Karpas-422 (cell line): Measurements from ENCODE around the genes ZNF599, FXYD1, SBSN and IGFLR1.

GRCh38 chr19:34678082-34678656 is 691 bp downstream of the ZNF302 start:
- PRO-cap: no peak
- RAMPAGE, long total RNA: no peak

GRCh38 chr19:34772644-34773547 is at the start of gene ZNF599:
Gene ZNF599, minus strand, starts transcription at chr19:34773215.
- PRO-cap: bidirectional peak, plus-strand start at chr19:34773316, minus-strand start at chr19:34773207
- RAMPAGE, long total RNA: no peak

DNA sequence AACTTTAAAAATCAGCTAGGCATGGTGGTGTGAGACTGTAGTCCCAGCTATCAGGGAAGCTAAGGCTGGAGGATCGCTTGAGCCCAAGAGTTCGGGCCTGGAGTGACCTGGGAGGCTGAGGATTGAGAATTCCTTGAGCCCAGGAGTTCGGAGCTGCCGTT is 3.8 kb downstream of the GRAMD1A start:
- PRO-cap: no peak
- RAMPAGE, long total RNA: no peak

- PRO-cap: no peak
- RAMPAGE, long total RNA: no peak
Measured at GRCh38 chr19:35124075-35125059, 8.7 kb downstream of the FXYD3 start.

GRCh38 chr19:35138725-35138889 is at the start of gene FXYD1:
Gene FXYD1, plus strand, starts transcription at chr19:35138824.
- PRO-cap: no peak
- RAMPAGE, long total RNA: no peak

DNA sequence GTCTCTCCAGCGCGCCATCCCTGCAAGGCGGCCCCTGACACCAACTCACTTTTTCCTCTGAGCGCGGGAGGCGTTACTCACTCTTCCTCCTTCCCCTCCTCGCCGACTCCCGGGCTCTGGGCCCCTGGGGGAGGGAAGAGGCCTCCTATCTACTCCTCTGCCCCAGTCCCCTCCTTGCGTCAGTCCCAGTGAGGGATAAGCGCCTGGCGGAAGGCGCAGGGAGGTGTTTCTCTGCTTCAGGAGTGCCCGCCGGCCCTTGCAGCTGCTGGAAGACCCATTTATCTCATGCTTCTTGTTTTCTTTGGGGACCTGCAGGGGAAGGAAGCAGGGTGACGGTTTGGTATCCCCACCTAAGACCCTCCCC is 480 bp downstream of the FXYD5 start:
- PRO-cap: no peak
- RAMPAGE, long total RNA: no peak

GRCh38 chr19:35155397-35156328 is 1.1 kb downstream of the FXYD5 start:
- PRO-cap: unidirectional peak, minus-strand start at chr19:35155749
- RAMPAGE, long total RNA: no peak

DNA sequence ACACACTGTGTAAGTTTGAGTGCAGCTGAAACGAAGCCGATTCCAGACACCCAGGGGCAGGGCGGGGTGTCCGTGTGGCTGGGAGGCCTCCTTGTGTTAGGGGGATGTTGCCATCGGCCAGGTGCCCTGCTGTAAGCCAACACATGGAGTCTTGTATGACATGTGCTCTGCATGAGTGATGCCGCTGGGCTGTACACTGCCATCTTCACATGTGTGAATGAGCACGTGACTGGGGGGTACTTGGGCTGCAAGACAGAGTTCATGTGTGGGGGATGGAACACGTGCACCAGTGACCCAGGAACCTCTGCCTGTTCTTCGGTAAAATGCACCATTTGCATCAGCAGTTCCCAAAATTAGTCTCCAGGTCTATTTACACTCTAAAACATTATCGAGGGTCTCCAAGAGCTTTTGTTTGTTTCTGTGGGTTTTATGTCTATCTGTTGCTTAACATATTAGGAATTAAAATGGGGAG is 8.9 kb upstream of the USF2 start:
- PRO-cap: no peak
- RAMPAGE, long total RNA: no peak

GRCh38 chr19:35273122-35273323 is 4.3 kb downstream of the USF2 start:
- PRO-cap: no peak
- RAMPAGE, long total RNA: no peak

DNA sequence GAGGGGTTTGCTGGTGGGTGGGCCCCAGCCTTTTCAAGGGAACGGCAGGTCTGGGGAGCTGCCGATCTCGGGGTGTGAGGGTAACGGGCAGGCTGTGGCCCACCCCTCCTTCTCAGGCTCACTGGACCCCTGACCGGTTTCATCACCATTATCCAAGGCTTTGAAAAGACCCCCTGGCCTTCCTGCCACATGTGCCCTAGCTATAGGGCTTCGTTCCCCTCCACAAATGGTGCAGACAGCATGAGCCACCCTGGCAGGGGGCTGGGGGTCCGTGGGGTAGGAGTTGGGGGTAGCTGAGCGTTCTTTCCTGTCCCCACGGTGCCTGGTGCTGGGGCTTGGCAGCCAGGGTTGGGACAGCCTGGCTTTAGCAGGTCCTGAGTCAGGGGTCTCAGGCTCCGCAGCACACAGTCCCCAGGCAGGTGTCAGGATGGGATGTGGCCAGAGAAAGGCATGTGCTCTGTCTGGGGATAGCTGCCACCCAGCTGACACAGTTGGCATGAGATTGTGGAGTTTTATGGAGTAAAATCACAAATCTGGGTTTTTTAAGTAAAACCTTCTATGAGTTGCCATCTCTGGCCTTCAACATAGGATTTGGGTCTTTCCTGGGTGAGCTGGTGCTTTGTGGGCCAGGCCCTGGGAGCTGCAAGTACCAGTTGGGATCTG is 4.7 kb upstream of the HAMP start:
- PRO-cap: no peak
- RAMPAGE, long total RNA: no peak

- PRO-cap: no peak
- RAMPAGE, long total RNA: no peak
Measured at GRCh38 chr19:35307737-35308426, 15.9 kb downstream of the MAG start.

GRCh38 chr19:35345865-35346500 is 1.7 kb upstream of the FFAR1 start:
- PRO-cap: no peak
- RAMPAGE, long total RNA: no peak

- PRO-cap: no peak
- RAMPAGE, long total RNA: no peak
Measured at GRCh38 chr19:35430257-35430855, 17.7 kb upstream of the FFAR2 start.

- PRO-cap: no peak
- RAMPAGE, long total RNA: no peak
Measured at GRCh38 chr19:35462403-35463142, 14.5 kb downstream of the FFAR2 start.

GRCh38 chr19:35528033-35528578 is at the start of gene SBSN:
Gene SBSN, minus strand, starts transcription at chr19:35528311.
- PRO-cap: no peak
- RAMPAGE, long total RNA: no peak

GRCh38 chr19:35644038-35644950 is 2.7 kb downstream of the ETV2 start:
- PRO-cap: unidirectional peak, minus-strand start at chr19:35644396
- RAMPAGE, long total RNA: no peak

DNA sequence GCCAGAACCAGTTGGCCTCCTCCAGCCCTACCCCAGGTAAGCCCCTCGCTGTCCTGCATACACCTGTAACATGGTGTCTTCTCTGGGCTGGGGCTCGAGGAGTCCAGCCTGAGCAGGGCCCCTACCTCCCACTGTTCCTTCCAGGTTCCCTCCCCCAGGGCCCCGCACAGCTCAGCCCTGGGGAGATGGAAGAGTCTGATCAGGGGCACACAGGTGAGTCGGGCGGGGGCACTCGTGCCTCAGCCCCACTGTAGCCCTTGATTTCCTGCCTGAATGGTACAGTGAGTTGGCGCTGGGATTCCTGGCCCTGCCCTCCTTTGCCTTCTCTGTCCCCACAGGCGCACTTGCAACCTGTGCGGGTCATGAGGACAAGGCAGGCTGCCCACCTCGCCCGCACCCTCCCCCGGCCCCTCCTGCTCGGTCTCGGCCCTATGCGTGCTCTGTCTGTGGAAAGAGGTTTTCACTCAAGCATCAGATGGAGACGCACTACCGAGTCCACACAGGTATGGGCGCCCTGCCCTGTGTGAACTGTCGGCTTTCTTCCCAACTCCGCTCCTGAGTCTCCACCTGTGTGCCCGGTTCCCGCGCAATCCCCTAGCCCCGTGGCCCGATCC is 1.9 kb upstream of the KMT2B start:
- PRO-cap: no peak
- RAMPAGE, long total RNA: no peak

- PRO-cap: bidirectional peak, plus-strand start at chr19:35742545, minus-strand start at chr19:35742449
- RAMPAGE, long total RNA: no peak
Measured at GRCh38 chr19:35741894-35742945, at the start of gene IGFLR1. Gene IGFLR1, minus strand, starts transcription at chr19:35742452.

DNA sequence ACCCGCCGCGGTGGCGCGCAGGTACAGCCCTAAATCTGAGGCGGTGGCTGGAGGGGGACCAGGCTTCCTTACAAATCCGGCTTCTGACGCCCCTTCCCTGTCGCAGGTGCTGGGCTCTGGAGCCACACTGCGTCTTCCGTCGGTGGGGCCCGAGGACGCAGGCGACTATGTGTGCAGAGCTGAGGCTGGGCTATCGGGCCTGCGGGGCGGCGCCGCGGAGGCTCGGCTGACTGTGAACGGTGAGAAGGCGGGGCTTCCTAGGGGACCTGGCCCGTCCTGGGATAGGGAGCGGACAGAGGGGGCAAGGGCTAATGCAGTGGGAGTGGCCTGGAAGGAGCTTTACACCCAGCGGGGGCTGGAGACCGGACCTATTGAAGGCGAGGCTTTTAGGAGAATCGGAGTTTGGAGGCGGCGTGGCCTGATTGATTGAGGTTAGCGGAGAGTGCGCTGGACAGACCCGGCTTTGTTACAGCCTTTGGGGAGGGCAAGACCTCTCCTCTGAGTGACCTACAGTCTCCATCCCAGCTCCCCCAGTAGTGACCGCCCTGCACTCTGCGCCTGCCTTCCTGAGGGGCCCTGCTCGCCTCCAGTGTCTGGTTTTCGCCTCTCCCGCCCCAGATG is 4.4 kb downstream of the KIRREL2 start:
- PRO-cap: no peak
- RAMPAGE, long total RNA: no peak

DNA sequence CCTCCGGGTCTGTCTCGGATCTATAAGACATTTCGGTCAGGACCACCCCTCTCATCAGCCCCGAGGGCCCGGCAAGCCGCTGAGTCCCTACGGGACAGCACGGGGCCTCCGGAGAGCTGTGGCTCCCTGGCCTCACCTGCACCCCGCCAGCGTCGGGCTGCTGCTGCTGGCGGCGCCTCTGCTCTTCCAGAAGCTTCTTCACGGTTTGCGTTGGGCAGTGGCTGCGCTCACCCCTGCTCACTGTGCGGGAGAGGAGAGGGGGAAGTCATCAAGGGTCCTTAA is 3.8 kb upstream of the HCST start:
- PRO-cap: no peak
- RAMPAGE, long total RNA: no peak